Temporal lobe (tissue), 2 donors: Measurements from ENCODE around the genes COQ2 and AFF1.

DNA sequence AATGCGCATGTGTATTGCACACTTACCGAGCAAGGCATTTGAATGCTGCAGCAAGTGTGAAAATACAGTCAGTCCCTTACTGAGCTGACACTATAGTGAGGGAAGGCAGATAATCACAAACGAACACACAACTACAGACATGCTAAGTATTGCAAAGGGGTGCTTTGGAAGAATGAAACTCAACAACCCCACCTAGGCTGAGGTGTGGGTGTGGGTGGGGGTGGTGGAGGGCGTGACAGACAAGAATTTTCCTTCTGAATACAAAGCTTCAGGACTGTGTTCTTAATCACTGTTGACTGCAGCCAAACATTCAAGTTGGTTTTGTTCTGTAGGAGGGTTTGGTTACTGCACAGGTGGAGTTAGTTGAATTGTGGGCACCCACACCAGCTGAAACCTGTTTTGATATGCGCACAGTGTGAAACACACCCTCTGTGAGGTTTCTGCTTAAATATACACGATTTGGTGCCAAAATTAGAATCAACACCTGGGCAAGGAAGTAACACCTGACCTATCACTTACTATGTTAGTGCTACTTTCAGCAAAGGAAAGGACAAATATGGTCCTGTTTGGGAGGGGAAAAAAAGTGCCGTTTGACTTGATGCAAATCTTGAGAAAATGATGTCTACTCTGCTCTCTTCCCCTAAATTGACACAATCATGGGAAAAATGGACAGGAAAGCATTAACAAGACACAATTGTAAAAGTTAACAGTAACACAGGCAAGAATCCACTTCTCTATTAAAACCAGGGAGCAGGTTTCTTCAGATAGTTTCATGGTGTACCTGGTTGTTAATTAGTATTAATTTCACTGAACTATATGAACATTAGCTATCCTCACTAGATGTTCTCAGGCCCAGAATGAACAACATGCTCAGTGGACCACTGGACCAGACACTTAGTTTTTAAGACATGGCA is 72.1 kb downstream of the COQ2 start:
- RAMPAGE, long total RNA: no peak

GRCh38 chr4:83217371-83218281 is 67.0 kb downstream of the COQ2 start:
- RAMPAGE, long total RNA: no peak

DNA sequence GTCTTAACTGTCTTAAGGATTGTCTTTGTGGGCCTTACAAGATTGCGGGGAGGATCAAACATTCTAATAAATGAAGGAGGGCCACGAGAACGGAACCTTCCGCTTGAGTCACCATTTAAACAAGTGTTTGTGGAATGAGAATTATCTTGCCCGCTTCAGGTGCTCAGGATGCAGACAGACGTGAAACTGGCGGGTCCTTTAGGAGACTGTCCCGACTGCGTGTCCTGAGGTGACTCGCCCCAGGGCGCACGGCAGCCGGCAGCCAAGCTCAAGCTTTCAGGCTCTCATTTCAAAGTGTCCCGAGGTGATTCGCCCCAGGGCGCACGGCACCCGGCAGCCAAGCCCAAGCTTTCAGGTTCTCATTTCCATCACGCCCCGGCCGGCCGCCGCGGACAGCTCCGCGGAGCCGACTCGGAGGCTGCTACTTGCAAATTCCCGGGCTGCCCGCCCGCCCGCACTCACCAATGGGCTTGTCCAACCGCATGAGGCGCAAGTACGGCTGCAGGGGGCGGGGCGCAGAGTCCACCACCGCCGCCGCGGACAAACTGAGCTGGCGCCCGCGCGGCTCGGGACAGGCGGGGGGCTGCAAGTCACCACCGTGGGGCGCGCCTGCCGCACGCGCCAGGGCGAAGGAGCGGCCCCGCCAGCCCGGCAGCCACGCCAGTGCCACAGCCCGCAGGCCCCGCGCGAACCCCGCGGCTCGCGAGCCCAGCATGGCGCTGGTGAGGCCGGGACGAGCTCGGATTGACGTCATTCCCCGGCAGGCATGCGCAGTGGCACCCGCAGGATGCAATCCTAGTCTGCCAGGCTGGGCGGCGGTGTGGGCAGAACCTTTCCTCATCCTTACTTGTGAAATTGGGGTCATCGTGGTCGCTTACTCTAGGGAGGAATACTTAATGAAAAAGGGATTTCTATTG is at the start of gene COQ2:
COQ2 (minus strand) TSS at position 749 of the 917 bp plus-strand sequence.
- RAMPAGE, long total RNA: no peak

DNA sequence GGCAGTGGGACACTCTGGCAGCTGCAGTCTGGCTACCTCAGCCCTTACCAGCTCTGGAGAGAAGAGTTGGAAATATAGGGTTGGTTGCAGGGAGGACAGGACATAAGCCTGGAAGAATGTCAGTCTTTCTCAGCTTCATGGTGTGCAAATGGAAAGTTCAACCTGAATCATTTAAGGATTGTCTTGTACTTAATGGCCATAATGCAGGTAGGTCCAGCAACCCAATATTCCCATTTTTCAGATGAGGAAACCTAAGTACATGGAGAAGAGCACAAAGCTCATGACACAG is 60.0 kb downstream of the GPAT3 start:
- RAMPAGE, long total RNA: no peak

- RAMPAGE, long total RNA: no peak
Observed at GRCh38 chr4:83630327-83630753, 94.4 kb downstream of the GPAT3 start.

- RAMPAGE, long total RNA: no peak
Observed at GRCh38 chr4:84678865-84679327, 96.0 kb downstream of the CDS1 start.

GRCh38 chr4:84870255-84870832 is 96.1 kb downstream of the WDFY3 start:
- RAMPAGE, long total RNA: no peak

DNA sequence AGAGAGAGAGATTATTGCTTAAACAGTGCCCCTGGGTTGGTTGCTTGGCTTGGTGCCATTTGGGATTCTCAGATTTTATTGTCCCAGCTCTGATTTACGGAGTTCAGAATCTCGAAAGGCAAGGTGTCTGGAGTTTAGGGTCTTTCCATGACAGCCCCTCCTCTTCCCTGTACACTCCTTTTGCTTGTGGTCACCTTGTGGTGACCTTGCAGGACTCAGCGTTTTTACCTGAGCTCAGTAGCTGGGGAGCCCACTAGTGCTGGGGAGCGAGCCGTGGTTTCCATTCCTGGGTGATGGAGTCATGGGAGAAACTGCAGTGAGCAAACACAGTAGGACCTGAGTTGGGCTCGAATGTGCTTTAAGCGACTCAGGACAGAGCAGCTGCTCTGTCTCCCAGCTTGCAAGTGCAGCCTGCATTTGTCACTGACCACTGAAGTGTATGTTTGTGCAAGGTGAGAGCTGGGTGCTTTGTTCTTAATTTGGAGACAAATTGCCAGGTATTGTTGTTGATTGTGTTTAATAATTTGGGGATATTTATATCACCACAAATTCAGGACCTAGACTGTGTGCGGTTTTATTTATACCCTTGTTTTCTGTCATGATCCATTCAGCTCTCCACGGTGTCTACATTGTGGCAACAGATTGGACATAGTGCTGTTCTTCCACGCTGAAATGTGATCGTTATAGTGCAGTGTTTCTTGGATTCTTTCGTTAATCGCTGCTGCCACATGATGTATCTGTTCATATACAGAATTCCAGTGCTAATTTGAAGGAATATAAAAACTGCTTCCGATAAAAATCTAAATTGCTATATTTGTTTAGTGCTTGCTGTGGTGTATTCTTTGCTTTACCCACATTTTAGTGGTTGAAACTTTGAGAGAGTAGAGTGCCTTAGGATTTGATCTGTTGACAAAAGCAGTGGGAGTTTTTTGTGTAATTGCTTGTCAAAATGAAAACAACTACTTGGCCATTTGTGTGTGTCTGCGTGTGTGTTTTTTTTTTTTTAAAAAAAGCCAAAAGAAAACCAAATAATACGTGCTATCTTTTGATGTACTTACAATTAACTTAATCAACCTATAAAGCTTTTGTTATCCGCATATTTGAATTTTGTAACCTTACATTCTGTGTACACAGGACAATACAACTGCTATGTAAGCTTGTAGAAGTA is 353.0 kb downstream of the ARHGAP24 start:
- RAMPAGE, long total RNA: no peak

- RAMPAGE, long total RNA: no peak
Observed at GRCh38 chr4:86302154-86302644, 57.7 kb downstream of the MAPK10 start.

DNA sequence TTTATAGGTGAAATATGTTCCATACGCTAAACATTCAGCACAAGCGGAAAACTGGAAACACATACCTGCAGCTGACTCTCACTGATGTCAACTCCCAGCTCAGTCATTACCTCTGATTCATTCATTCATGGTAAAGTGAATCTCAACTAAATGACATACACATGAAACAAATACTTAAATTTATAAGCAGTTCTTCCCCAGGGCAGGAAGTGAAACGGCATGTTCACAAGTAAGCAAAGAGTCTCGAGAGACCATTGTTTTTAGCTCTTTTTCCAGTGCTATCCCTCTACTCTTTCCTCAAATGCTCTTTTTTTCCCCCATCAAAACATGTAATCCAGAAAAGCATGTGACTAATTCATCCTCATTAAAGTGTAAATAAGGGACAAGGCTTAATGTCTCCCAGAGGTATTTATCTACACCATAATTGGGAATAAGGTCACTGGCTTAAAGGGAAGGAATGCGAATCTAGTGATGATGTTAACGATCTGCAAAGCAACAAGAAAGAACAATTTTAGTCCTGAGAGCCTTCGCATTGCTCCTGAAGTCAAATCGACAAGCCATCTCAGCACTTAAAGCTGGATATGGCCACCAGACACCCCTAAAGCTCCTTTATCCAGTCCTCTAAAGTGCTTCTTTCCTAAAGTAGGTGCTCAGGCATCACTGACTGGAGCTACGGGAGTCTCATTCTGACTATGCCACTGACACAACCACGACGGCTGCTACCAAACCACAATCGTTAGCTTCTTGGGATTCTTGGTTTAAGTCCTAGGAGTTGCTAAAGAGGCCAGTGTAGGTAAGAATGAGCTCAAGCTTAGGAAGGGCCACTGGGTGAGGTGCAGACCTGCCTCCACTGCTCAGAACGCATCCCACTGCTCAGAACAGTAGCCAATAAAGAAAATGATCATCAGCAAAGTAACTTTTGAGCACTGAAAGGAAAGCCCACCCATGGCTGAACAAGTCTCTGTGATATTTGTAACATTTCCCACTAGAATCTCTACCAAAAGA is 1.2 kb downstream of the SLC10A6 start:
- RAMPAGE, long total RNA: no peak

GRCh38 chr4:86891556-86892289 is 499 bp downstream of the C4orf36 start:
- RAMPAGE, long total RNA: no peak

DNA sequence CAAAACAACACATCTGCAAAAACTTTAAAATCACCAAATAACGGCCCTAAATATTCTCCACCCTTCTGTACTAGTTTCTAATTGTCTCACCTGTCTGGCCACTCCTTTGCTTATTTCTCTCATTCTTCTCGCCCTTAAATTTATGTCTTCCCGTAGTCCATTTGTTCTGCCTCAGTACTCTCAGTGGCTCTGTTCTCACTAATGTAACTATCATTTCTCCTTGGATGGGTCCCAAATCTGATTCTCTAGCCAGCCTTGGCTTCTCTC is 4.2 kb upstream of the C4orf36 start:
- RAMPAGE, long total RNA: no peak

DNA sequence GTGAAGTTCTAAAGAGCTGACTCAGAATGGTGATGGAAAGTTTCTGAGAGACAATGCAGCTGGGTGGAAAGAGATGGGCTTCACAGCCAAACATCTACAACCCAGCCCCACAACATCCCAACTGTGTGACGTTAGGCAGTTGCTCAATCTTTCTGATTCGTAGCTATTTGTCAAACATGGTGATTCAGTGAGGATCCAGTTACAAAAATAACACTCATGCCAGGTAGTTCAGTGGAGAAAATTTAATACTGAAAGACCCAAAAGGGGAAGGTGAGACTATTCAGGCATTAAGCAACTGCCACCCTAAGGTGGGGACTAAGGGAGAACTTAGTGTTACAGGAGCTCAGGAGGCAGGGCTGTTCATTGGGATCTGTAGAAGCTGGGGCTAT is 6.9 kb upstream of the AFF1 start:
- RAMPAGE, long total RNA: no peak

- RAMPAGE, long total RNA: no peak
Observed at GRCh38 chr4:86934540-86935265, at the start of gene AFF1. AFF1 (plus strand) TSS chr4:86935011.

DNA sequence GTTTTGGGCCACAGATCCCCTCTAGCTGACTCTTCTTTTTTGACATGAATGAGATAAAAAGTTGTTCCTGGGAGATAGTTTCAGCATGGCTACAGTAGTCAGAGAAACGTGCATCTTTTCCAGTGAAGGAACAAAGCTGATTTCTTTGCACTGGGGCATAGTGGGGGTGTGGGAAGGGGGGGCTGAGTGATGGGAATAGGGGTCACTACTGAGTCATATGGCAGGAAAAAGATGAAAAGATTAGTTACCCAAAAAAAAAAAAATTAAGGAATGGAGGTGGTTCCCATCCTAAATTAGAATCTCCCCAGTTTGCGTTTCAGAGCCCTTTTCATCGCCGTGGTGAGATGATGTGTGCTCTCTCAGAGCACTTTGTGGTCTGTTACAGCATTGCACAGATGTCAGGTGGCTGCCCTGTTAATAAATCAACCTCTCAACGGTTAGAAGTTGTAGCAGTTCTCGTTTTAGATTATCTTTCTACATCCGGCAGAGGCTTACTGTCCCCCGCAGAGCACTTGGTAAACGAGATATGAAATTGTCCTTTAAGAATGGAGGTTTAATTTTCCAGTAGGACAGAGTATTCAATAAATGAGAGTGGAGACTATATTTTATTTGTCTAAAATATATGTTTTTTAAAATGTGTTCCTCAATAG is 26.7 kb downstream of the AFF1 start:
- RAMPAGE, long total RNA: no peak

DNA sequence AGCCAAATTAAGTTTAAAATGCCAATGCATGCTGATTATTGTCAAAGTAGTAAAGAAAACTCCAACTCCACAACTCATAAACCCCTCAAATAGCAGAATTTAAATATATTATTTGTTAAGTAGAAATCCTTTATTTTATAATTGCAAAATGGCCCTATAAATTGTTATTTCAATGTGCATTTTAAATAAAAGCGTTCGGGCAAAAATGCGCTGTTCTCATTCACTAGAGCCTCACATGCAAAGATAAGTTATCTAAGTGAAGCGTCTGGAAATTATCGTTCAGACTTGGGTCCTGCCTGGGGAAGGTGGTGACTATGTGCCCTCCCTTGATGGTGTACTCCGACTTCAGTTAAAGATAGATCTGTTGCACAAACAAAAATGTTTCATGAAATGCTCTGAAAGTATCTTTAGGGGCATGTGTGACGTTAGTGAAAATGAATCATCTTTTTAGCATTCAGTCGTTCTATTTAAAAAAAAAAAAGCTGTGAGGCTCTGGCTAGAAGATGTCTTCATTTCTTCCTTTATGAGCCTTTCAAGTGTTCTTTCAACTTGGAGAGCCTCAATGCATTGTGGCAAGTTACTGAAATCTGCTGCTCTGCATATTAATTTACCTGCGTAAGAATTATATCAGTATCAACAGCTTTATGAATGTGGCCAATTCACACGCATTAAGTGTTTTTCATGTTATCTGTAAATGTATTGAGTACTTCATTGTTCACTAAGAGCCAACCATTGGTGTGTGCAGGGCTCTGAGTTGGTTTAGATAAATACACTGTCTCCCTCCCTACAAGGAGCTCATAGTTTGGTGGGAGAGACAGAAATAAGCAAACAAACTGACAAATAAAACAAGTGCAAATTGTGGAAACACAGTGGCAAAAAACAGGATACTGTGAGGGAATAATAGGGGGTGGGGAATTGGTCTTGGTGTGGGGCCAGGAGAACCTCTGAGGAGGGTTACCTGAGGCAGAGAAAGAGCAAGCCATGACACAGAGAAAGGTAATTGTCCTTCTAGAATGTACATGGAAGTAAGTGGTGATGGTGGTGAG is 83.0 kb downstream of the AFF1 start:
- RAMPAGE, long total RNA: no peak

GRCh38 chr4:87042891-87043807 is 108.3 kb downstream of the AFF1 start:
- RAMPAGE, long total RNA: no peak

DNA sequence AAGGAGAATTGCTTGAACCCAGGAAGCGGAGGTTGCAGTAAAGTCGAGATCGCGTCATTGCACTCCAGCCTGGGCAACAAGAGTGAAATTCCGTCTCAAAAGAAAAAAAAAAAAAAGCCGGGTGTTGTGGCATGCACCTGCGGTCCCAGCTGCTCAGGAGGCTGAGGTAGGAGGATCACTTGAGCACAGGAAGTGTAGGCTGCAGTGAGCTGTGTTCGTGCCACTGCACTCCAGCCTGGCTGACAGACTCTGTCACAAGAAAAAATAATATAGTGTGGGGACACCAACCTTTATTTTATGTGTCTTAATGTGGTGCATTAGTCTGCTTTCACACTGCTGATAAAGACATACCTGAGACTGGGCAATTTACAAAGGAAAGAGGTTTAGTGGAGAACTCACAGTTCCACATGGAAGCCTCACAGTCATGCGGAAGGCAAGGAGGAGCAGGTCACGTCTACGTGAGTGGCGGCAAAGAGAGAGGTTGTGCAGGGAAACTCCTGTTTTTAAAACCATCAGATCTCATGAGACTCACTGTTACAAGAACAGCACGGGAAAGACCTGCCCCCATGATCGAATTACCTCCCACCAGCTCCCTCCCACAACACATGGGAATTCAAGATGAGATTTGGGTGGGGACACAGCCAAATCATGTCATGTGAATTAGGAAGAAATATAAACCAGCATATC is 130.1 kb downstream of the AFF1 start:
- RAMPAGE, long total RNA: no peak

DNA sequence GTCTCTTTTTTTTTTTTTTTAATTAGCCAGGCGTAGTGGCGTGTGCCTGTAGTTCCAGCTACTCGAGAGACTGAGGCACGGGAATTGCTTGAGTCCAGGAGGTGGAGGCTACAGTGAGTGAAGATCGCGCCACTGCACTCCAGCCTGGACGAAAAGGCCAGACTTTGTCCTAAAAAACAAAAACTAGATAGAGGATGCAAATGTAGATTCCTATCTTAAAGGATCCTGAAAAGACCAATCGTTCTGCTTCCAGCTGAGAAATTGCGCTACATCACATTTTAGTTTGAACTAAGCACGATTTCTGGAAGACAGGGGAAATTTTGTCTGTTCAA is 626 bp upstream of the HSD17B11 start:
- RAMPAGE, long total RNA: no peak

GRCh38 chr4:87409205-87409981 is 13.0 kb upstream of the NUDT9 start:
- RAMPAGE, long total RNA: no peak